ENCODE data around the gene DLD.

GRCh38 chr7:106448764-106449686, 164.2 kb upstream of the NAMPT start:
- RRBS = no CpG with 5 or more reads among the region's 6 CpGs

DNA sequence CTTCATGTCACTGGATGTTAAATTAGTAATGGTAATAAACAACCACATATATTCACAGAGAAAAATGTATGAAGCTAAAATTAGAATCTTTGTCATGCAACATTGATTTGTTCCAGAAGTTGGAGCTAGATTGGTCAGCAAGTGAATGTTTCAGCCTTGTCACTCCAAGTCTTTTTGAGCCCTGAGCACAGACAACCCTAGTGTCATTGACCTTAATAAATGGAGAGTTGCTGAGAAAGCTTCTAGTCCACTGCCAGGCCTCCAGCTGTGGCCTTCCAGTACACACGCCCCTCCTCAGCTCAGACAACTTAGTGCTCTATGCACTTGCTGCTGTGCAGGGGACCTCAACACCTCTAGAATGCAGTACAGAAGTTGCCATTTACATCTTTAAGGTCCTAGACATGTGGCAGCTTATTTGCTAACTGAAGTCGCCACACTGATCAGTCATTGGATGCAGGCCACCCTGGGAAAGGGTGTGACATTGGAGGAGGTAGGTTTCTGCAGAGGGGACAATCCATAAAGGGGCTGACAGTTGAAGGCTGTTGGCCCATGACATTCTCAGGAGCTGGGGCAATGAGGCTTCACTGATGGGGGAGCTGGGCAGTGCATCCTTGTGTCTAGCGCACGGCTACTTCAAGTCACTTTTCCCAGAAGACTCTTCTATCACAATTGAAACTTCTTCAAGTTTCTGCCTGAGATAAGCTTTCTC, 175.6 kb downstream of the CCDC71L start:
- RRBS = no CpG with 5 or more reads among the region's 4 CpGs

- RRBS = no CpG with 5 or more reads among the region's 3 CpGs
These were observed 61.7 kb downstream of the CCDC71L start for GRCh38 chr7:106599268-106599707.

DNA sequence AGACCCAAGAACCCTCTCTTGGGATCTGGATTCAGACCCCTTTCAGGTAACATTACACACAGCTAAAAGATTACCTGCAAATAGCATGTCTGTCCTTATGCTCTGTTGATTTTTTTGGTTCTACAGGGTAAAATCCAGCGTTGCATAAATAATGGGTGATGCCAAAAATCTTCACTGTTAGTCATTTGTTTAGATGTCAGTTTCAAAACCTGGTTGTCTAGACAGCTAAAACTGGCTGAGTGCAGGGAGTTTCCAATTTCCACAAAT, 20.6 kb downstream of the CCDC71L start:
- RRBS = no CpG with 5 or more reads among the region's 1 CpG

DNA sequence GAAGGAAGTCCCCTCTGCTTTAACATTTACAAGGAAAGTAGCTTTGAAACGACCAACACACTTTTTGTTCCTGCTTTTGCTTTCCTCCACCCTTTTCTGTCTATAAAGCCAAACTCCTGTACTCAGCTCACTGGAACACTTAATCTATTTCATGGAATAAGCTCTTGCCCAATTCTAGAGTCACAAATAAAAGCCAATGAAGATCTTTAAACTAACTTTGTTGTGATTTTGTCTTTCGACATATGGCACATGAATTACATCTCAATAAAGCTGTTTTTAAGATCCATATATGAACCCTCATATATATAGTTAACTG, 86.9 kb upstream of the CCDC71L start:
- RRBS = no CpG with 5 or more reads among the region's 2 CpGs

- RRBS = no CpG with 5 or more reads among the region's 8 CpGs
These were observed 90.0 kb upstream of the PIK3CG start for GRCh38 chr7:106774929-106775623.

GRCh38 chr7:107077075-107077946, 32.8 kb downstream of the PRKAR2B start:
- RRBS = no CpG with 5 or more reads among the region's 9 CpGs

GRCh38 chr7:107079423-107080076, 35.0 kb downstream of the PRKAR2B start:
- RRBS = no CpG with 5 or more reads among the region's 10 CpGs

GRCh38 chr7:107220279-107221307, 51.8 kb downstream of the HBP1 start:
- RRBS = no CpG with 5 or more reads among the region's 13 CpGs

DNA sequence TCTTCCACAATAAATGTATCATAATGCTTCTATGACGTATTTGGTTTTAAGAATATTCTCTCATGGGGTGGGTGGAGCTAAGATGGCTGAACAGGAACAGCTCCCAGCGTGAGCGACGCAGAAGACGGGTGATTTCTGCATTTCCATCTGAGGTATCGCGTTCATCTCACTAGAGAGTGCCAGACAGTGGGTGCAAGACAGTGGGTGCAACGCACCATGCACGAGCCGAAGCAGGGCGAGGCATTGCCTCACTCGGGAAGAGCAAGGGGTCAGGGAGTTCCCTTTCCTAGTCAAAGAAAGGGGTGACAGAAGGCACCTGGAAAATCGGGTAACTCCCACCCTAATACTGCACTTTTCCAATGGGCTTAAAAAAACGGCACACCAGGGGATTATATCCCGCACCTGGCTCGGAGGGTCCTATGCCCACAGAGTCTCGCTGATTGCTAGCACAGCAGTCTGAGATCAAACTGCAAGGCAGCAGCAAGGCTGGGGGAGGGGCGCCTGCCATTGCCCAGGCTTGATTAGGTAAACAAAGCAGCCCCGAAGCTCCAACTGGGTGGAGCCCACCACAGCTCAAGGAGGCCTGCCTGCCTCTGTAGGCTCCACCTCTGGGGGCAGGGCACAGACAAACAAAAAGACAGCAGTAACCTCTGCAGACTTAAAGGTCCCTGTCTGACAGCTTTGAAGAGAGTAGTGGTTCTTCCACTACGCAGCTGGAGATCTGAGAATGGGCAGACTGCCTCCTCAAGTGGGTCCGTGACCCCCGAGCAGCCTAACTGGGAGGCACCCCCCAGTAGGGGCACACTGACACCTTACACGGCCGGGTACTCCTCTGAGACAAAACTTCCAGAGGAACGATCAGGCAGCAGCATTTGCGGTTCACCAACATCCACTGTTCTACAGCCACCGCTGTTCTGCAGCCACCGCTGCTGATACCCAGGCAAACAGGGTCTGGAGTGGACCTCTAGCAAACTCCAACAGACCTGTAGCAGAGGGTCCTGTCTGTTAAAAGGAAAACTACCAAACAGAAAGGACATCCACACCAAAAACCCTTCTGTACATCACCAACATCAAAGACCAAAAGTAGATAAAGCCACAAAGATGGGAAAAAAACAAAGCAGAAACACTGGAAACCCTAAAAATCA, 38.4 kb downstream of the GPR22 start:
- RRBS = no CpG with 5 or more reads among the region's 28 CpGs

DNA sequence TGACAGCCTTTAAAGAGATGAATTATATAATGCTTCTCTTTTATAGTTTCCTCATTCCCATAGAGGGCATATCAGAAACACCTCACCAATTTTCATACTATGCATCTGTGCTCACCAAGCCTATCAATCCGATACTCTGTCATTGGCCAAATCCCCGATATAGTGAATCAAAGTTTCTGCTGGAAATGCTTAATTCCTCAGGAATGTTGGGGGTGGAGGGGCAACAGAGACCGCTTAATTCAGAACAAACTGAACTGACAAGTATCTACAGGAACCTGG, 2.6 kb downstream of the COG5 start:
- RRBS = no CpG with 5 or more reads among the region's 3 CpGs

DNA sequence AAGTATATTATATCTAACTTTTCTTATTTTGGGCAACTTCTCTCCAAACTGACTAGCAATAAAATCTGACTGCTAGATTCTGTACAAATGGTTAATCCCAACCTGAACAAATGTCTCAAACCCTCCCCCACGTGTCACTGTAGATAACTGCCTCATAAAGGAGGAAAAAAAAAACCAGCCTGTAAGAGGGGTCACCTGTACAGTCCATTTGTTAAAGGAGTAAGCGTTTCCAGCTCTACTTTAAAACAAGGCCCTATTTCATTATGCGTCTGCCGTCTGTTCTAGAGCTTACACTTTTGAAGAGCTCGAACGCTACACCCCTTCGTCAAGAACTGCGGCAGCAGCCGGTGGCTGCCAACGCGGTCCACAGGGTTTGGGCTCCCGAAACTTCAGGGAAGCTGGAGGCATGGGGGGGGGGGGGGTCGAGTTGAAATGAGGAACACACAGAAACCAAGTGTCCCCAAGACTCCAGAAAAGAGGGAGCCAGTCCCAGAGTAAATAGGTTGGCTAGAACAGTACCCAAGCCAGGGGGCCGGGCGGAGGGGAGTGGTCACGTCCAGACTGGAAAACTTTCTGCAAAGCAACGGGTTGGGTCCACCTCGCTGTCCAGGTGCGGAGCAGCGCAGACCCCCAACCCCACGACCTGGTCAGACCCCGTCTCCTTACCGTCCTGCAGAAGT, 443 bp downstream of the COG5 start:
- RRBS = no CpG with 5 or more reads among the region's 23 CpGs

GRCh38 chr7:107661380-107662402, 1.1 kb downstream of the SLC26A4 start:
- RRBS = no CpG with 5 or more reads among the region's 72 CpGs

DNA sequence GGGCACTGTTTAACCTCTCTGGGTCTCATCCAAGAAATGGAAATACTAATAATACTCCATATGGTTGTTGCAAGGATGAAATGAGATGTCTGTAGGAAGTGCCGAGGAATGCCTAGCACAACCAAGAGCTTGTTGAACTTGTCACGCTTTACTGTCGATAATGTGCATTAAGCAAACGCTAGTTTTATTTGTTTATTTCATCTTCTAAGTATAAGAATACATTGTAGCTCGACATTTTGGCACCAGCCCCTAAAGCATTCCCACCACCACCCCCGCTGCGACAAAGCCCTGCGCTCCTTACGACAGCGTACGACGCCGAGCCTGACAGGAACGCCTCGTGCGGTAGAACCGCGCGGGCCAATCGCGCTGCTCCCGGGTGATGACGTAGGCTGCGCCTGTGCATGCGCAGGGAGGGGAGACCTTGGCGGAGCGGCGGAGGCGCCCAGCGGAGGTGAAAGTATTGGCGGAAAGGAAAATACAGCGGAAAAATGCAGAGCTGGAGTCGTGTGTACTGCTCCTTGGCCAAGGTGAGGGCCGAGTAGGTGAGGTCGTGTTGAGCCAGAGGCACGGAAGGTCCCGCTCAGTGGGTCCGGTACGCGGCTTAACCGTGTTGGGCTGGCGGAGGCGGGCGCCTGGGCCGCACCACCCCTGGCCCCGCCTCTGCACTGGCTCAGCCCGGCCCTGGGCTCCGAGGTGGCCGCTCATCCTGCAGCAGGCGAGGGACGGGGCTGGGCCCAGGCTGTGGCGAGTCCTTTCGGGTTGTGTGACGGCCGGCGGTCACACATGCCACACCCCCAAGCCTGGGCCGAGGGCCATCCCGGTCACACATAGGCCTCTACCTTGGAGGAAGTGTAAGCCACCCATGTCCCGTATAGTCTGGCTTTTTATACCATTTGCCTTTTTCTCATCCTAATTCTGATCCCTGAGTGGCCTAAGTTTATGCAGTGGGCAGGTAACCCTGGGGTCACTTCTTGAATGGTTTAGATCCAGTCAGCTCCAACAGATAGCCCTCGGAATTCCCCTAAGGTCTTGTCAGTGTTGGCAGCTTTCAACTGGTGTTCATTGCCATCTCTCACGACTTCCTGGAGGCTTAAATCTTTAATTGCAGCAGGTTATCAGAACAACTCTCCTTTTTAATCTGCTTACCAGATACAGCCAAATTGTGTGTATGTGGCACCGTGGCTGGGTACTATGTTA, at the start of gene DLD:
Gene DLD (plus strand): TSS at position 421 of the 1,197 bp plus-strand sequence.
- RRBS = under 1% methylated on average over 11 of the region's 62 CpGs

DNA sequence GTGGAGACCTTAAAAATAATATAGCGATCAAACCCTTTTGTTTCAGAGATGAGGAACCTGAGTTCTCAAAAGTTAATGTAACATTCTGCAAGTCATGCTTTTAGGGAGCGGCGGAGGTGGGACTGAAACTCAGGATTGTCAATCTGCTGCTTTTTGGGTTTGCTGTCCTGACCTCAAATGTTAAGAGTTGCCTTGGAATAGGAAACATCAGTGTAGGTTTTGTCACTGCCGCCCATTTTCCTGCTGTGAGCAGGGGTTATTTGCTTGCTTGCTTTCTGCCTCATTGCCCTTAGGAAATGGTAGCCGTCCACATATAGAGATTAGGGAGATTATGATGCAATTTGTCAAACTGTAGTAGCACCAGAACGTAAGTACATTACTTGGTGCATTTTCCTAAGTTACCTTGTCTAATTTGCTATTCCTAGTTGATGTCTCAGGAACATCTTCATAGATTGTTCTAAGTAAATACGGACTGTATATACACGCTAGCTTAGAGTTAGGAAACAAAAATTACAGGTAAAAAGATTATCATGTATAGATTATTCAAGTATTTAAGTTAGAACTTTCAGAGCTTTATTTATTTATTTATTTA, 1.1 kb downstream of the DLD start:
- RRBS = no CpG with 5 or more reads among the region's 8 CpGs

DNA sequence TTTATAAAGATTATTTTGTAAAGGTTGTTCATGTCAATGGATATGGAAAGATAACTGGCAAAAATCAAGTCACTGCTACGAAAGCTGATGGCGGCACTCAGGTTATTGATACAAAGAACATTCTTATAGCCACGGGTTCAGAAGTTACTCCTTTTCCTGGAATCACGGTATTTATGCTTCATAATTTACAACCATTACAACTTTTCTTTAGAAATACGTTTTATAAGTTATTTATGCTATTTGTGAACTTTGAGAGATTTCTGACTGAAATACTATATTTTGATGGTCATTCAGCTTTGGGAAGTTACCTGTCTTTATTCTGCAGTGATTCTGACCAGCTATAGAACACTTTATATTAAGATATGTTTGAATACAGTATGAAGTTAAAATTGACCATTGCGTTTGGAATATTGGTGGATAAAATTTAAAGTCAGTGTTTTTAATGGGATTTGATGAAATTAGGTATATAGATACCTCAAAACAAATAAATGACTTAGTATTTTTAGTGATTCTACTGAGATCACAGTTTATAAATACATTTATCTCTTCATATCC, 14.4 kb downstream of the DLD start:
- RRBS = no CpG with 5 or more reads among the region's 6 CpGs

DNA sequence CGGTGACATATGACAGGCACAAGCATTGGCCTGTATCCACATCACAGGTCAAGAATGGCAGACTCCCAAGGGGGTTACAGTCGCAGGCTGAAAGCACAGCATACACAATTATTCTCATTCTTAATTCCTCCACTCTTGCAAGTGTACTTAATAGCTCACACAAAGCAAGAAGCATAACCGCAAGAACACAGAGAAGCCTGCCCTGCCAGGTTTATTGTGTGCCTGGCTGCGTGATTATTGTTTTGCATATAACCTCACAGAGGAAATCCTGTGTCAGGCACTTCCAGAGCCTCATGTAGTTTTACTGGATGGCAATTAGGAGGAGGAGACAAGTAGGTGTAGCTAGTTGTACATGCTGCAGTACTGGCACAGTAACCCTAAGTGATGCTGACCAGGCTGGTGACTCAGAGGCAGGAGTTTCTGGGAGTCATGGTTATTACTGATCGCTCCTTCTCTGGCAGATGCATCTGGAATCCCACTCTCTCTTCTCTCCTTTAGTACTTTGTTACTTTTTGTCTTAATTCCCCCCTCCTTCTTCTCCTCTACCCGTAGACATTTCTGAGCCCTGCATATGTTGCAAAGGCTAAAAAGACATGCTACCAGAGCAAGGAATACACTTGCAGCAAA, 34.8 kb downstream of the LAMB4 start:
- RRBS = no CpG with 5 or more reads among the region's 6 CpGs

DNA sequence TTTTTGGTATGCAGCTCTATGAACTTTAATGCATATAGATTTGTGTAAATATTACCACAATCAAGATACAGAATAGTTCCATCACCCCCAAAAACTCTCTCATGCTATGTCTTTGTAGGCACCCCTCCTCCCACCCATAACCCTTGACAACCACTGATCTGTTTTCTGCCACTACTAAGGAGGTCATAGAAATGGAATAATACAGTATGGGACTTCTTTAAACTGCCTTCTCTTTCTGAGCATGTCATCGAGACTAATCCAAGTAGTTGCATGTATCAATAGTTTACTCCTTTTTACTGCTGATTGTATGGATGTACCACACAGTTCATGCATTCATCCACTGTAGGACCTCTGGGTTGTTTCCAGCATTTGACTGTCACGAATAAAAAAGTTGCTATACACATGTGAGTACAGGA, 24.5 kb upstream of the NRCAM start:
- RRBS = no CpG with 5 or more reads among the region's 2 CpGs

DNA sequence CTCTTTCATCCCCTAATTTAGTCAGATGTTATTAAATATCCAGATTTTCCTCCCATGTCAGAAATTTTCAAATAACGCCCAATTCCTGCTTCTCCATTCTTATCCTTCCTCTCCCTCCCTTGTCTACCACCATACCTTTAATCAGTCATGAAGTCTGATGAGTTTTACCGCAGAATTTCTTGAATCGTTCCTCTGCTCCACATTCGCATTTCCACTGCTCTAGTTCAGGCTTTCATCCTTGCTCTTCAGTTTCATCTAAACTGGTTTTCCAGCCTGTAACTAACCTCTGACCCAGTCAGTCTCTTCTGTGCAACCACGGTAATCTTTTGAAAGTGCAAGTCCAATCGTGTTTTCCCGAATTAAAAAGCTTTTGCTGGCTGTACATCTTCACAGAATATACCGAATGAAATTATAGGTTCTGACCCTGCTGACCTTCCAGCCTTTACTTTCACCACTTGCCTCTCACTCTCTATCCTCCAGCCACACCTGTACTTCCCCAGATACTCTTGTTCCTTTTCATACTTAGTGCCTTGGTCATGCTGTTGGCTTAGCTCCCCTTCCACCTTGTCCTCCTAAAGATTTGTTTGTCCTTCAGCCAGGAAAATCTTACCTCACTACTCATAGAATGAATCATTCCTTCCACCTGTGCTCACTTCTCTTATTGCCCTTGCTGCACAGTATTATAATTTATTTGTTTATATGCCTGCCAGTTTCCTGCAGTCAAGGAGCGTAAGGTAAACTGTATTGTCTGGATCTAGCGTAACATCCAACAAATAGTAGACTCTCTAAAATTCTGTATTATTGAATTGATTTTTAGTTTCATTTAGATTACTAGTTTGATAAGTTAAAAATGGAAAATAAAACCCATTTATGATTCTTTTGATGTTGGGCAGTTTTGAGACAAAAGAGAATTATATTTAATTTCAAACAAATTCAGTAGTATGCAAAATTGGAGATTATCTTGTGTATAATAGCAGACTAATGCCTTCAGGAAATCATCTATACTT, 2.3 kb upstream of the PNPLA8 start:
- RRBS = no CpG with 5 or more reads among the region's 10 CpGs

- RRBS = no CpG with 5 or more reads among the region's 2 CpGs
These were observed 1.4 kb downstream of the DNAJB9 start for GRCh38 chr7:108571132-108571331.

Data from CMK (cell line).